Bronchial lymph node (tissue), 1 donor: ENCODE results near the gene RABL2B.

DNA sequence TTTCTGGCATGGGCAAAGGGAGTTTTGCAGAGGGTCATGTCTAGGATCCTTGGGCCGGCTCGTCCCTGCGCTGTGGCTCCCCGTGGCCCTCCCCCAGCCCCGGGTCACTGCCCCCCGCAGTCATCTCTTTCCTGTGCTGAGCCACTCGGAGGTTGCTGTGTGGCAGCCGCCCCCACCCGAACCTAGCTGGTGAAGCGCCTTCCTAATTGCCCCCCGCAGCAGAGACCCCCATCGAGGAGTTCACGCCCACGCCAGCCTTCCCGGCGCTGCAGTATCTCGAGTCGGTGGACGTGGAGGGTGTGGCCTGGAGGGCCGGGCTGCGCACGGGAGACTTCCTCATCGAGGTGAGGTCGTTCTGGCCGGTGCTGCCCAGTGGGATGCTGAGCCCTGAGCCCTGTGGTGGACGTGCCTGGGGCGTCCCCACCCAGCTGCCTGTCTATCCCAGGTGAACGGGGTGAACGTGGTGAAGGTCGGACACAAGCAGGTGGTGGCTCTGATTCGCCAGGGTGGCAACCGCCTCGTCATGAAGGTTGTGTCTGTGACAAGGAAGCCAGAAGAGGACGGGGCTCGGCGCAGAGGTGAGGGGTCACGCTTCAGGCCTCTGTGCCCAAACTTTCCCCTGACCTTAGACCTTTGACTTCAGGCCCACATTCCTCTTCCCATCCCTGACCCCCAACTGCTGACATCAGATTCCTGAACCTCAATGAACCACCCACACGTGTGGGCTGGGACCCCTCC, 33.3 kb upstream of the ACR start:
- PRO-cap, result no peak

- PRO-cap, result no peak
Observed at GRCh38 chr22:50709536-50709904, 28.5 kb upstream of the ACR start.

DNA sequence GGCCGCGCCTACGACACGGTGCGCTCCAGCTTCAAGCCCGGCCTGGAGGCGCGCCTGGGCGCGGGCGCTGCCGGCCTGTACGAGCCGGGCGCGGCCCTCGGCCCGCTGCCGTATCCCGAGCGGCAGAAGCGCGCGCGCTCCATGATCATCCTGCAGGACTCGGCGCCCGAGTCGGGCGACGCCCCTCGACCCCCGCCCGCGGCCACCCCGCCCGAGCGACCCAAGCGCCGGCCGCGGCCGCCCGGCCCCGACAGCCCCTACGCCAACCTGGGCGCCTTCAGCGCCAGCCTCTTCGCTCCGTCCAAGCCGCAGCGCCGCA, 17.7 kb upstream of the ACR start:
- PRO-cap, result no peak

GRCh38 chr22:50783358-50783986, at the start of gene RABL2B:
Gene RABL2B, minus strand, starts transcription at chr22:50783636.
- PRO-cap, result bidirectional peak, plus-strand start at chr22:50783821, minus-strand start at chr22:50783630

DNA sequence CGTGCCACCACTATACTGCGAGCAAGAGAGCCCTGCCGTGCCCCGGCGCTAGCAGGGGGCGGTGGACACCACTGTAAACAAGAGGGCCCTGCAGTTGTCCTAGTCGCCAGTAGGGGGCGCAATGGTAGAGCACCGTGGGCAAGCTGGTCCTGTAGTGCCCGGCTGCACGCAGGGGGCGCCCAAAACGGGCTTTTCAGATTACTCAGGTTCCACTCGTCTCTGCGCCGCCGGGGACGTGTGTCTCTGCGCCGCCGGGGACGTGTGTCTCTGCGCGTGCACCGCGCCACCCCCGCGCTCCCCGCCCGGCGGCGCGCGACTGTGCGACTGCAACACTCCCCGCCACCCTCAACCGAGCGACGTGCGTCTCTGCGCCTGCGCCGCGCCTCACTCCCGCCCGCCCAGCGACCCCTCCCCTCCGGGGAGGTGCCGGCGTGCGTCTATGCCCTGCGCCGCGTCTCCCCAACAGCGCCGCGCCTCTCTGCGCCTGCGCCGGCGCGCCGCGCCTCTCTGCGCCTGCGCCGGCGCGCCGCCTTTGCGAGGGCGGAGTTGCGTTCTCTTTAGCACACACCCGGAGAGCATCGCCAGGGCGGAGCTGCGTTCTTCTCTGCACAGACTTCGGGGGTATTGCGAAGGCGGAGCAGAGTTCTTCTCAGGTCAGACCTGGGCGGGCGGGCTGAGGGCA, 23.4 kb upstream of the RABL2B start:
- PRO-cap, result no peak